RPMI7951 (cell line): ENCODE results near the genes OR6F1, OR14K1, OR2M2, OR2T3, OR2T34 and PGBD2.

GRCh38 chr1:246932218-246932507 lies 415 bp upstream of the AHCTF1 start:
- RAMPAGE, long total RNA, result no peak

DNA sequence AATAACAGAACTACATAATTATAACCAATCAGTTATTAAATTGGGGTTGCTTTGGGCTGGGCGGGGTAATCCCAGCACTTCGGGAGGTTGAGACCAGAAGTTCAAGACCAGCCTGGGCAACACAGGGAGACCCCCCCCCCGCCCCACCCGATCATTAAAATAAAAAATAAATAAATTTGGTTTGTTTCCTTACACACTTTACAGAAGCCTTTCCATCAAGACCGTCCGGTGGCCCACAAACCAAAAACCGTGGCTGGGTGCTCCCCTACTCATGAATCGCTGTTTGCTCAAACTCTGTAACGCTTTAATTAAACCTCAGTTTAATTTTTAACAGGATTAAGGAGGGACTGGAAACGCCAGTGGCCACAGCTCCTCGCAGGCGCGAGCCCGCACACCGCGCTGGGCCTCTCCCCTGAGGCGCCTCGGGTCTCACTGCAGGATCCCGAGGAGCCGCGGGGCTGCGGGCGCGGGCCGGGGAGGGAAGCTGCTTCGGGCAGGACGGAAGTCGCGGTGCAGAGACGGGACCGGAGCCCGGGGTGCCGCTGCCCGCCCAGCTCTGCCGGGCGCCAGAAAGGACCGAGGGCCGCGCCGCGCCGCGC lies 576 bp downstream of the ZNF124 start:
- RAMPAGE, long total RNA, result no peak

GRCh38 chr1:247358787-247359558 lies 27.3 kb upstream of the ZNF496 start:
- RAMPAGE, long total RNA, result no peak

DNA sequence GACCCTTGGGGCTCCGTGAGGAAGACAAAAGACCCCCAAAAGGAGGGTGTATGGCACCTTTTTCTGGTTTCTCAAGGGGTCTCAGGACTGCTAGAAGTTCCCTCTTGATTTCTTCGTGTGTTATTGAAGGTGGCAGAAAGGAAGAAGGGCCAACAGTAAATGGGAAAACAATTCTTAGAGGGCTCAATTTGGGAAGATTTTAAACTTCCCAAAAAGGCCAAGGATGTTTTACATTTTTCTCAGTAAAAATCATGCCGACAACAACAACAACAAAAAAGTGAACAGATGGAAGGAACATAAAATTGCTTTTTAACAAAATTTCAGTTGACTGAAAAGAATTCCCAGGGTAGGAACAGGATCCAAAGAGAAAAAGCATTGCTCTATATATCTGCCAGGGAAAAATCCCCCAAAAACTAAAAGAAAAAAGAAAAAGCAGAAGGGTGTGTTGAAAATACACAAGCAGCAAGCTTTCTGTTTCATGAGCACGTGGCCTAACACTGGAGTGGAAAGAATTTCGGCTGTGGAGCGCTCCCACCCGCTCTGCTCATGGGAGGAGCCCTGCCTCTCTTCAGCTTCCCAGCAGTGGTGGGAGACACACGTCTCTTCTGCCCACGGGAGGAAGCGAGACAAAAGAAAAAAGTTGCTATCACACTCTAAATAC lies 29.2 kb upstream of the ZNF496 start:
- RAMPAGE, long total RNA, result no peak

GRCh38 chr1:247440138-247440748 lies 17.7 kb downstream of the OR2B11 start:
- RAMPAGE, long total RNA, result no peak

DNA sequence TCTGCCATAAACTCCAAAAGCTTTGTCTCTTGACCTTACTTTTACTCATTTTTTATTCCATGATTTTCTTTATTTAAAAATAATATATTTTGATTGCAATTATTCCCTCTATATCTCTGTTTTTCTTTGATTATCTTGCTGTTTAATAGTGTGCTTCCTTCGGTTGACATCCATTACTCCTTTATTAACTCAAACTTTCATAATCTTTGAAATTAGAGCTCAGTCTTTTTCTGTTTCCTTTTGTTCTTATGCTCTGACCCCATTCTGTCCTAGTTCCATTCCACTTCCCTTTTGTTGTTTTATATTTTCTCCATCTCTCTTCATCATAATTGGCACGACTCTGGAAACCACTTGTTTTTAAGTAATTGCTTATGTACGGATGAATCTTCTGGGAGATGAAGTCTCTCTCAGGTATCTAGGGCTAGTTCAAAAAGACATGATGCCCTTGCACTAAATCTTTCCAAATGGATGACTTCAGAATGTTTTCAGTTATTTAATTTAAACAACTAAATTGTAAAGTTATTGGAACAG lies at the start of gene OR6F1:
TSS of gene OR6F1 (minus strand) at position 301 of the 531 bp plus-strand sequence.
- RAMPAGE, long total RNA, result no peak

DNA sequence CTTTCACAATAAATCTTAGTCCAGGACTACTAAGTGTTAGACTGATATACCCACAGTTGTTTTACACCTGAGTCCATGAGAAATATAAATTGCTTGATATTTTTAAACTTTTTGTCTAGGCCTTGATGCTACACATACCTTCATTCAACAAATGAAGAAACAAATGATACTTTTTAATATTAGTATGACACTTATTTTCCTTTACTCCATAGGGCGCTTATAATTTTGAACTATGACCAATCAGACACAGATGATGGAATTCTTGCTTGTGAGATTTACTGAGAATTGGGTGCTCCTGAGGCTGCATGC lies at the start of gene OR14K1:
TSS of gene OR14K1 (plus strand) at position 233 of the 309 bp plus-strand sequence.
- RAMPAGE, long total RNA, result no peak

DNA sequence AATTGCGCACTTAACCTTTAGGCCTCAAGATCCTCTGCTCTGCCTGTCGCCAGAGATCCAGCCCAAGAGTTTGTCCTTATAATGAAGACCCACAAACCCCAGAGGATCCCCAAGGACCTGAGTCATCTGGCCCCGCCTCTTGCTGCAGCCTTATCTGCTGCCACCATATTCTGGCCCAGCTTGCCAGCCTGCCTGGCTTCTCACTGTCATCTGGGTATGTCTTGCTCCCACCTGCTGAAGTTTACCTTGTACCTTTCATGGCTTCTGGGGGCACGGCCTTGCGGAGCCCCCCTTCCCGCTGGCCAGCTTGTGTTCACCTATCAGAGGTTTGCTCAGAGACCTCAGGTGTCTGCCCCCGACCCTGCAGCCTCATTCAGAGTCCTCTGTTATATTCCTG lies 1.7 kb upstream of the TRIM58 start:
- RAMPAGE, long total RNA, result no peak

GRCh38 chr1:247906100-247907161 lies 11.0 kb downstream of the OR2W3 start:
- RAMPAGE, long total RNA, result no peak

GRCh38 chr1:248174549-248175105 lies at the start of gene OR2M2:
OR2M2 (plus strand) TSS chr1:248174821.
- RAMPAGE, long total RNA, result no peak

- RAMPAGE, long total RNA, result no peak
Observed at GRCh38 chr1:248472957-248473462, at the start of gene OR2T3. OR2T3 (plus strand) TSS chr1:248473351.

DNA sequence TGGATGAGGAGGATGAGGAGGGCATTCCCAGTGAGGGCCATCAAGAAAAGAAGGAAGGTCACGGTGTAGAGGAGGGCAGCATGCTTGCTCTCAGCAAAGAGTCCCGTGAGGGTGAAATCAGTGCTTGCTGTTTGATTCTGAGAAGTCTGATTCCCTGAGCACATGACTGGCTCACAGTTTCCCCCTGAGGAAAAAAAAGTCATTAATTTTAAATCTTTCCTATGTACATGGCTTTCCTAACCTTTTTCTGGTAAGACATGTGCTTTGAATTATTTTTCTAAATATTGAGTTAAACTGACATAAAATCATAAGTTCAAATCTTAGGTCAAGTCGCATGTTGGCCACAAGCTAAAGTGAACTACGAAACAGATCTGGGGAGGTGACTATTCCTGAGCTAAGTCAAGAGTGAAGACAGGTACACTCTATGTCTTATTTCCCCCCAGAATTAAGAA lies at the start of gene OR2T34:
TSS of gene OR2T34 (minus strand) at position 164 of the 452 bp plus-strand sequence.
- RAMPAGE, long total RNA, result no peak

- RAMPAGE, long total RNA, result no peak
Observed at GRCh38 chr1:248837804-248838129, 257 bp upstream of the ZNF672 start.

DNA sequence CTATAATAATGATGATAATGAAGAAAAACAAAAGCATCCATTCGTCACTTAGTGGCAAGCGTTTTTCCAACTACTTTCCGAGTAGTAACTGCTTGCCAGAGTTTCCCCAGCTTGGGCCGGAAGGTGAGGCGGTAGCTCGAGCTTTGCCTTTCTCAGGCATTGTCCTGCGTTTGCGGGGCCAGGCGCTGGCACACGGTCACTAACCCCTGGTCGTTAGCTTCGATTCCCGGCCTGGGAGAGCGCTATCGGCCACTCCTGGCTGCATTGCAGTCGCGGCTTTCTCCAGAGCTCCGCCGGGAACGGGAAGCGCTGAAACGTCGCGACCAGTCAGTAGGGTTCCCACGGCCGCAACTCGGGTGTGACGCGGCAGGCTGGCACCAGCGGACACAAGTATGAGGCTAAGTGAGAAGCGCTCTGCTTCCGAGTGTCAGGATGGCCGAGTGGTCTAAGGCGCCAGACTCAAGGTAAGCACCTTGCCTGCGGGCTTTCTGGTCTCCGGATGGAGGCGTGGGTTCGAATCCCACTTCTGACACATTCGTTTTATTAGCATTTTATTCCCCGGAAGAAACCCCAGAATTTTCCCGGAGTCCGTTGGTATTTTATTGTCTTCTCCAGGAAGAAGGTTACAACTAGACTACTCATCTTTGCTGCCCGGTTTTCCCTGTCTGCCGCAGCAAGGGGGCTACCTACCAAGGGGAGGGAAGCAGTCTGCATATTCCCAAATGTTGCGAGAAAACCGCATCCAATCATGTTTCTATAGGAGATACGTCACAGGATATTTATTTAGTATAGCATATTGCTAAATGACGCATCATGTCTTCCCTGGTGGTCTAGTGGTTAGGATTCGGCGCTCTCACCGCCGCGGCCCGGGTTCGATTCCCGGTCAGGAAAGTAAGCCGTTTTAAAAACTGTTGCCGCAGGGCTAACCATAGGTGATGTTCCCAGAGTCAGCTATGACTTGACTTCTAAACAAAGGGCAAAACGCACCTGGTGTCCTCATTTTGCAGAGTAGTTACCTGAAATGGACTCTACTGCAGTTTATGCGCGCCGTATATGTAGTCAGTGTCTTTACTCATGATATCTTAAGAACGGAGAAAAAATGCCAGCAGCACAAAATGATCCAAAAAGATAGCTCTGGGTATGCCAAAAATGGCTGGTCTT lies 14.9 kb upstream of the ZNF692 start:
- RAMPAGE, long total RNA, result no peak

DNA sequence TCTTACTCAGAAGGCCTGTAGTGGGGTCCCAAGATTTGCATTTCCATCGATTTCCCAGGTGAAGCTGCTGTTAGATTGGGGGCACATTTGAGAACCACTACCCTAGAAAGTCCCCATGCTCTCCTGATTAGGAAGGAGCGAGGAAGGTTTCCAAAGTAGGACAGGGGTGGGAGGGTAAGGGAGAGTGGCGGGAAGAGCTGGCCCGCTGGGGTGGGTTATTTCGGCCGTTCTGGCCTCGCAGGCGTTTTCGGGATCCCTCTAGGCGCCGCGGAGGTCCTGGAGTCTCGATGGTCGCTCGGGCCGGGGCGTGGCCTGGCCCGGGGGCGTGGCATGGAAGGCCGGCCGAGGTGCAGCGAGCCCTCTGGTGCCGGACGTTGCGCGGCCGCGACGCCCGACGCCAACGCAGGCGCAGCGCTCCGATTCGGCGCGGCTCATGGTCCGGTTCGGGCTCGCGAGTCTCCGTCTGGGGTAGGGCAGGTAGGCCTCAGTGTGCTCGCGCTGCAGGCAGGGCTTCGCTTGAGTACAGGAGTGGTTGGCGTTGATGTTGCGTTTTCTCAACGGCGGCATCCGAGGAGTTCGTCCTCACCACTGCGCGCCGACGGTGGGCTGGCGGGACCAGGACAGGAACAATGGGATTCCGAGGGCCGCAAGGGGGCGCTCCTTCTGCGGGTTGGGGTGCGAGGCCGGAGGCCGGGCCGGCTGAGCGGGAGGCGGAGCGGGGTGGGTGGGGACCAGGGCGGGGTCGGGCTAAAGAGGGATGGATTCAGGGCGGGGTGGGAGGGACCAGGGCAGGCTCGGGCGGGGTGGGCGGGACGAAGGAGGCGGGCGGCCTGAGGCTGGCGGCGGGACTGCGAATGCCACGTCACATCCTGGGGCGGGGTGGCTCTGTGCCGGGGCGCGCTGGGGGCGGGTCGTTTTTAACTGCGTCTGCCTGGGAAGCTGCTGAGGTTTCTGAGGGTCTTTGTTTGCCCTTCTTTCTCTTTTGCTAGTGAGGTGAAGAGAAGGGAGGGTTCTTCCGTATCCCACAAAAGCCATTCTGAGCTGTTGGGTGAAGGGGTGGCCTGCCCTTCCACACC lies at the start of gene PGBD2:
TSS of gene PGBD2 (plus strand) at position 370 of the 1,076 bp plus-strand sequence.
- RAMPAGE, long total RNA, result no peak